Daoy (cell line): ENCODE measurements around the genes EZR and TCP1.

- RAMPAGE, long total RNA: no peak
These were observed 59.0 kb downstream of the EZR start for GRCh38 chr6:158760219-158760420.

- RAMPAGE, long total RNA: no peak
These were observed 56.1 kb downstream of the EZR start for GRCh38 chr6:158762763-158763869.

- RAMPAGE, long total RNA: no peak
These were observed 32.3 kb downstream of the EZR start for GRCh38 chr6:158786756-158787360.

GRCh38 chr6:158803628-158804511, 15.3 kb downstream of the EZR start:
- RAMPAGE, long total RNA: no peak

GRCh38 chr6:158819283-158820373, at the start of gene EZR:
TSS of gene EZR (minus strand) at chr6:158819368.
- RAMPAGE, long total RNA: no peak

- RAMPAGE, long total RNA: no peak
These were observed 16.5 kb upstream of the EZR start for GRCh38 chr6:158835486-158836210.

DNA sequence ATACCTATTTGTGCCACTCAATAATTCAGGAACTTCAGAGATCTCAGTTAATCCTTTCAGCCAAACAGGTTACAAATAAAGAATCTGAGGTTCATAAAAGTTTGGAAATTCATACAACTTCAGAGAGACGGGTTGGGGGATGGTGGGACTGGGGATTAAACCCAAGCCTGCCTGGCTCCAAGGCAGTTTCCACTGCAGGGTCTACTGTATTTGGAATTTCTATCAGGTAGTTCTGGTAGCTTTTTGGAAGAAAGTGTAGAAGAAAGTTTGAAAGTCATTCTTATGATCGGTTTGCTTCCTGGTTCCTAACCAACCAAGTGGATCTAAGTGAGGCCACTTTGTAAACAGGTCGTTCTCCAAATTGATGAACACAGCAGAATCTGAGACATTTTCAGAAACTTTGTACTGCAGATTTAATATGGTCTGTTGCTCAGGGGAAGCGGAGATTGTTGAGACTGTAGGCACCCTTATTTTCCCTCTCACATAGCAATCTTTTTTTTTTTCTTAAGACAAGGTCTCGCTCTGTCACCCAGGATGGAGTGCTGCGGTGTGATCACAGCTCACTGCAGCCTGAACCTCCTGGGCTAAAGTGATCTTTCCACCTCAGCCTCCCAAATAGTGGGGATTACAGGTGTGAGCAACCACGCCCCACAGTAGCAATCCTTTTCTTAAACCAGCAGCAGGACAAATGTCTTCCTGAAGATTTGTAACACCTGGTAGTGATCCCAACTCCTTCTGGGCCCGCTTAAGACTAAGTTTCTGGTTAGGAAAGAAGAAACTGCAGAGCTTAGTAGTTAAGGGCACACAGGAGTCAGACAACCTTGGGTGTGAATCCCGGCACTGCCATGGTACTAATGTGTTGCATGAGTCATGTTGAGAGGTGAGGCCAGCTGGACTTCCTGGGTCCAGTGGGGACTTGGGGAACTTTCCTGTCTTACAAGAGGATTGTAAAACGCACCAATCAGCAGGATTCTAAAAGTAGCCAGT, 48.2 kb upstream of the EZR start:
- RAMPAGE, long total RNA: no peak

DNA sequence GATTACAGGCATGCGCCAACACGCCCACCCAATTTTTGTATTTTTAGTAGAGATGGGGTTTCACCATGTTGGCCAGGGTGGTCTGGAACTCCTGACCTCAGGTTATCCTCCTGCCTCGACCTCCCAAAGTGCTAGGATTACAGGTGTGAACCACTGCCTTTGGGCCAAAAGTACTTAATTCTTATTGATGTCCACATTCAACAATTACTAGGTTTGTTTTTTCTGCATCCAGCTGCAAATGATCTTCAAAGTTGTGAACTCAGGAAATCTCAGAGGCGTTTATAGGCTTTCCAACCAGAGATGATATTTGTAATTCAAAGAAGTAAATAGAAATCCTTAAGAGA, 49.4 kb upstream of the EZR start:
- RAMPAGE, long total RNA: no peak

DNA sequence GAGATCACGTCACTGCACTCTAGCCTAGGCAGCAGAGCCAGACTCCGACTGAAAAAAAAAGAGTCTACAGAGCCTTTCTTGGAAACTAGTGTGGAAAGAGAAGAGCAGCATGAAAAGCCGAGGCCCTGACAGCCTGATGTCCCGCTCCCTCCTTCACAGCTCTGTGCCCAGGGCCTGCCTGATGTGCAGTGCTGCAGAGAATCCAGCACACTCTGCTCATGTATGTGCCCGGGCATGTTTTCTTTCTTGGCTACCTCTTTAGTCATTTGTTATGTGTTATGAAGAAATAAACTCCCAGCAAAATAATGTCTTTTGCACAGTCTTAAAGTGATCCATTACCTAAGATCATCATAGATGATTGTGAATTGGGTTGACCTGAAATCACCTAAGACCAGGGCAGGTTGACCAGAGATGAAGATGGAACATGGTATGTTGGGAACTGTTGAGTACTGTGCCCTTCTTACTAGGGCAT, 78.1 kb upstream of the EZR start:
- RAMPAGE, long total RNA: no peak

GRCh38 chr6:159000629-159000966, 596 bp upstream of the RSPH3 start:
- RAMPAGE, long total RNA: no peak

DNA sequence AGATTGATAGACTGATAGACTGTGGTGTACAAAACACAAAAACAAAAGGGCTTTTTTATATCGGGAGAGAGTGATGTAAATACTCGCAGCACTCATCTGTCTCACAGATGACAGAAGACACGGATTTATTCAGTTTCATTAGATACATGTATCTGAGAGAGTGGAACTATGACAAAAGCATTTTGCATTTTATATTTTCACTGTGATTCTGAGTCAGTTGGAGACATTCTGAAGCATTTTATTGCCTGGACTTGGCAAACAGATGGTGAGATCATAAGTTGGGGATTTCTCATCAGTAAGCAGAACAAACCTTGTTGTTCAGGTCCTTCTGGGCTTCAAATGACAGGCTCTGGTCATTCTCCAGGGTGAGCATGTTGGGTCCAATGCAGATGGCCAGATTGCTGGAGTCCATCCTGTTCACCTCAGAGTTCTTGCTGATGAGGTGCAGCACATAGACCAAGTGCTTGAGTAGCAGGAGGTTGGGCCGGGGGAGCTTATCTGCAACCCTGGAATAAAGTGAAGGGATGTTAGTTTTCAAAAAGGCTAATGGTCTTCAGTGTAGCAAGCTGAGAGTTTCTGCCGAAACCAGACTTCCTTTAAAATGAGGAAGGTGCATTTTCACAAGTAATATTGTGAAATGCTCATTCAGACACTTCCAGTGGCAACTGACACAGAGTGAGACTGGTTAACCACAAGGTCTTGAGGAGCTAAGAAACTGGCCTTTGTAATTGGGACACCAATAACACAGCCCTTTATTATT, 5.8 kb downstream of the TAGAP start:
- RAMPAGE, long total RNA: no peak

DNA sequence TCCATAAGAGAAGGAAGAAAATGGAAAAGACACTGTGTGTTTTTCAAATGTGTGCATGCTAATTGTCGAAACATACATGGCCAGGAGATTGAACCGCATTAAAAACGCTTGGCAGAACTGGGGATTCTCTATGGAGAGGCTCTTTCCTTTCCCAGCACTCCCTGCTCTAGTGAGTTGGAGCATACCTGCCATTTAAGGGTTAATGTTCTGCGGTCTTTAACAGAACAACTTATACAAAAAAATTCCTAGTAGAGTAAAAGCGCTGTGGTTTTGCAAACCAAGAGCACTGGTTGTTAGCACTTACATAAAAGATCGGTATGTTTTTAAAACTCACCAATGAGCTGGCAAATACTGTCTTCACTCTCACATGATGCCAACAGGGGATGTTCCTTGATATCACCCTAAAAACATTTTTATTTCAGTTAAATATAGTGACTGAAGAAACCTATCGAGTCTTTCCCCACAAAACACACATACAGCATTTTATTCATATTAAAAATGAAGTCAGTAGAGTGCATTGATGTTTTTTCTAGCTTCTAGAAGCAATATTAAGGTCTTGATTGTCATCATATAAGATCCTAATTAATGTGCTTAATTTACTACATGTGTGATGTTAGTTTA, 1.4 kb downstream of the TAGAP start:
- RAMPAGE, long total RNA: no peak

DNA sequence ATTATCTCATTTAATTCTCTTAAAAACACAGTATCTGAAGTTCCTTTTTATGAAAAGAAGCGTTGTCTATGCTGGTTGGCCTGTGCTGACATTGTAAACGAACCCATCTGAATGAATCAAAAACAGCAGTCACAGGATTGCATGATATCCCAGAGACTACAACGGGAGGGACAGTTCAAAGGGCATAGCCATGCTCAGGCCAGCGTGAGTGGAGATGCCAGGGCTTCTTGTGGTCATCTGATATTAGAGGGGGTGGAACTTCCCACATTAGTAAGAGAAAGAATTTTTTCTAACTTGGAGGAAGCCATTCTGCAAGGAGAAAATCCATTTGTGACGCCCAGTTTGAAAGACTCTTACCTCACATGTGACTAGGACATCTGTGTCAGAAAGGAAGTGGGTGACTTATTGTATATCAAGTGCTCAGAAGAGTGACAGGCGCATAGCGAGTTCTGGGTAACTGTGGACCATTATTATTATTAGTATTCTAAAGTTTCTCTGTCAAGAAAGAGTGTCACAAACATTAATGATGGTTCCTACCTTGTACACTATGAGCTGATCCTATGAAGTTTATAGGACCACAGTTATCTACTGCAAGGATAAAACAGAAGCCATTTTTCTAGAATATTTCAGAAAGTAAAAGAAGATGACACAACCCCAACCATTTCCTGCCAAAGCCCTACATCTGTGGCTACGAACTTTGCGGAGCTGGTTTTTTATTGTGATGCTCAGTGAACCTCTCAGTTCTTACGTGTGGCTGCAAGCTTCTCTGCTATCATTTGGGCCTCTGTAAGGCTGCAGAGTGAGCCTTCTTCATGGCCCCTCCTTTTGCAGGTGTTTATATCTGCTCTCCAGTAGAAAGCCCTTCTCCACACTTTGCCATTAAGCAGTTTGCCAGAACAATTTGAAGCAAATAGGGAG, 17.5 kb upstream of the TAGAP start:
- RAMPAGE, long total RNA: no peak

GRCh38 chr6:159679815-159680688, 13.0 kb downstream of the SOD2 start:
- RAMPAGE, long total RNA: no peak

GRCh38 chr6:159684589-159685158, 8.4 kb downstream of the SOD2 start:
- RAMPAGE, long total RNA: no peak

DNA sequence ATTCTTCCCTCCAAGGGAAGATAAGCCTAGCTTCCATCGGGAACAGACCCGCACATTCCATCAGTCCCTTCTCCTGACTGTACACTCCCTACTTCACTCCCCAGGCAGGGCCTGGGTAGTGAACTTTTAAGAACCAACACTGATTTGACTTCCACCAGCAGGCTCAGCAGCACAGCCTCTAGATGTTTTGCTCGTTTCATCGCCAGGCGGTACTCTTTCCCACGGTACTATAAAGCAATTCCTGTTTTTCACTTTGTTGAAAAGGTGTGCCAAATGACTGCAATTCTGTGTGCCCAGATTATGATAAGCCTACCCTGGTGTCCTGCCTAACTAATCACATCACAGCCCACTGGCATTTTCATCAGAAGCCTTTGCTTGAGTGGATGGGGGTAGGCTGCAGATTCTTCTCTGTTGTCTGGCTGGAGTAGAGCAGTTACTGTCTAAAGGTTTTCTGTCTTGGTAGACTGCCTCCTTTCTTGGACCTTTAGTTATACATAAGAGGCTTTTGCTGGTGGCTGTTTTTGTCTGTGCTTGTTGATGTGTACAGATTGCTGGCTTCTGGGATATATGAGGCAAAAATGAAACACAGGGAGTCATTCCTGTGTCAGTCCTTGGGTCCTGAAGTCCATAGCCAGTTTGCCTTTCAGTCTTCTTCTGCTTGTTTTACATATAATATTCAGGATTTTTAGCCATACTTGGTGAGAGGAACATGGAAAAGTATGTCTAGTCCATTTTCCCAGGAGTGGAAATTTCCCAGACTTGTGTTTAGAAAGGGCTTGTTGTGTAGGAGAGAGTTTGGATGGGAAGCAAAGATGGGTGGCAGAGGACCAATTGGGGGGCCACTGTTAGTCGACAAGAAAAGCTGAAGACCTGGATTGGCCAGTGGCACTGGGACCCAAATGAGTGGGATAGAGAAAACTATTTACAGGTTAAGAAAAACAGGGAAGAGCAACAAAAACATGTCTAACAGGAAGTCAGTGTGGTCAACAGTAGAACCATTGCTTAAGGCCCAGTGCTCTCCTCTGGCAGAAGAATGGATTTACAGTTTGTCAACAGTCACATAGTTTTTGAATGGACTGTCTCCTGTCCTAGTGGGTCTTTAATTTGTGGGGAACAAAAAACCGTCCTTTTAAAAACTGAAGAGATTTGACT, 12.6 kb upstream of the WTAP start:
- RAMPAGE, long total RNA: no peak

DNA sequence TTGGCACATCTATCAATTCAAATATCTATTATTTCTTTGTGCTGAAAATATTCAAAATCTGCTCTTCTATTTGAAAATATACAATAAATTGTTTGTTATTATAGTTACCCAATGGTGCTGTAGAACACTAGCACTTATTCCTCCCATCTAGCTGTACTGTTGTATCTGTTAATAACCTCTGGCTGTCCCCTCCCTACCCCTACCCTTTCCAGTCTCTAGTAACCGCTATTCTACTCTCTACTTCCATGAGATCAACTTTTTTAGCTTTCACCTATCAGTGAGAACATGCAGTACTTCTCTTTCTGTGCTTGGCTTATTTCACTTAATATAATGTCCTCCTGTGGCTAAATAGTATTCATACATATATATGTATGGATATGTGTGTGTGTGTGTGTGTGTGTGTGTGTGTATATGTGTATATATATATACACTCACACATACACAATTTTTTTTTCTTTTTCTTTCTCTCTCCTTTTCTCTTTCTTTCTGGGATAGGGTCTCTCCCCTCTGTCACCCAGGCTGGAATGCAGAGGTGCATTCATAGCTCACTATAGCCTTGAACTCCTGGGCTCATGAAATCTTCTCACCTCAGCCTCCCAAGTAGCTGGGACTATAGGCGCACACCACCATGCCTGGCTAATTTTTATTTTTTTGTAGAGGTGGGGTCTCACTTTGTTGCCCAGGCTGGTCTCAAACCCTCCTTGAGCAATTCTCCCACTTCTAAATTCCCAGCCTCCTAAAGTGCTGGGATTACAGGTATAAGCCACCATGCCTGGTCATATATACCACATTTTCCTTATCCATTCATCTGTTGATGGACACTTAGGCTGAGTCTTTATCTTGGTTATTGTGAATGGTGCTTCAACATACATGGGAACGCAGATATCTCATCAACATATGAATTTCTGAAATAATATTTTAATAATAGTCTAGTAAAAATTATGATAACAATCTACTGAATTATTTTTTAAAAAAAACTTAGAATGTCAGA, 9.5 kb upstream of the WTAP start:
- RAMPAGE, long total RNA: no peak

DNA sequence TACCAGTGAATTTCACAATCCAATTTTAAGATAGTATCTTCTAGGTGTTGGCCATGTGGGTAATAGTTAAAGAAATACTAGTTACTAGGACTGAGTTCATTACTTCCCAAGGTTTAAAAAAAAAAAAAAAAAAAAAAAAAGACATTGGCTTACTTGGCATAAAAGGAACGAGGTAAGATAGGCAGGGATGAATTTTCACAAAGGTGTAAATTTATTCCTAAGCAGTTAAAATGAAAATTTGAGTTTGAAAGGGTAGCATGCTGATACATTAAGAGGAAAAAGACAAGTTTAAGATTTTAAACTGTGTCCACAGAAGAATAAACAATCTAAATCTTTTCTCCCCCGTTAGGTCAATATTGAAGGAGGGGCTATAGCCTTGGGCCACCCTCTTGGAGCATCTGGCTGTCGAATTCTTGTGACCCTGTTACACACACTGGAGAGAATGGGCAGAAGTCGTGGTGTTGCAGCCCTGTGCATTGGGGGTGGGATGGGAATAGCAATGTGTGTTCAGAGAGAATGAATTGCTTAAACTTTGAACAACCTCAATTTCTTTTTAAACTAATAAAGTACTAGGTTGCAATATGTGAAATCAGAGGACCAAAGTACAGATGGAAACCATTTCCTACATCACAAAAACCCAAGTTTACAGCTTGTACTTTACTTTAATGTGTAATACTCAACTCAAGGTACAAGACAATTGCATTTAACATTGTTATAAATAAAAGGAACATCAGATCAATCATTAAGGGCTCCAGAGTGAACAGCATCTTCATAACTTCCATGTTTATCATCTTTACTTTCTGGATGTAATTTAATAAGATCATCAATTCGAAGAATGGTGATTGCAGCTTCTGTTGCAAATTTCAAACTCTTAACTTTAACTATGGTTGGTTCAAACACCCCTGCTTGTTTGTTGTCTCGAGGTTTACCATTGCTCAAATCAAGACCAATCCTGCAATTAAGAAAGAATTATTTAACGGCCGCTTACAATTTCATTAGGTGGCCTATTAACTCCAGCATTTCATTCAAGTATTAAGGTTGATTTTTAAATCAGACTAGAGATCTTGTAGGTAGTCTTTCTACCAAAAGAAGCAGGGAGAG, 10.7 kb downstream of the TCP1 start:
- RAMPAGE, long total RNA: no peak

DNA sequence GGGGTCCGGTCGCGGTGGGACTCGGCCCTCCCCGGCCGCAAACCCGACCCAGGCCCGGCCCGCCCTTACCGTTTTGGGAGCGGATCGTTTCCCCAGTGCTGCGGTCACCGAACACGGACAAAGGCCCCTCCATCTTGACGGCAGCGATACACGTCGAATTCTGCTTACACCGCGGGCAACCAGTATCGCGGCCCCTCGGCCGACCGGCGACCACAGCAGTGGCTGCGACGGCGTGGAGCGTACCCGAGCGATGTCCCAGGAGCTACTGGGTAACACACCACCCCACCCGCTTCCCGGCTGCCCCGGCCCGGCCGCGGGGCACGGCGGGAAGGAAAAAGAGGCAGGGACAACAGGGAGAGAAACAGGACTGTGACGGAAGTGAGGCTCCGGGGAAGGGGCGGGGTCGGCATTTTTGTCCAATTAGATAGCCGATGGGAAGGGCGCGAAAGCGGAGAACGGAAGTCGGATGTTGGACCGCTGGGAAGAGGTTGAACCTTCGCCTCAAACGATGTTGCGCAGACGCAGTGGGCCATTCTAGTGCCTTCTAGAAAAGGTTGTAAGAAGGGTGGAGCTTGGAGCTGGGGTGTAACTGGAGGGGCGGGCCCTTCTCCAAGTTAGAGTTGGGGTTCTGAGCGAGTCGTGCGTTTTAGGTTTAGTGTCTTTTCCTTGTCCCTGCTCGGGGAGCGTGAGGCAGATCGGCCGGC, at the start of gene TCP1:
TSS of gene TCP1 (minus strand) at position 267 of the 704 bp plus-strand sequence.
- RAMPAGE, long total RNA: start-site peak on the minus strand centred at position 281 of the sequence, 105 bp wide, 2,718 and 511 reads in 2 replicates; start-site peak on the plus strand centred at position 609 of the sequence, 83 bp wide, 156 and 141 reads in 2 replicates

GRCh38 chr6:159799786-159800094, 336 bp upstream of the PNLDC1 start:
- RAMPAGE, long total RNA: no peak